CD14-positive monocyte (primary cell): ENCODE measurements around a stretch of chr5.

DNA sequence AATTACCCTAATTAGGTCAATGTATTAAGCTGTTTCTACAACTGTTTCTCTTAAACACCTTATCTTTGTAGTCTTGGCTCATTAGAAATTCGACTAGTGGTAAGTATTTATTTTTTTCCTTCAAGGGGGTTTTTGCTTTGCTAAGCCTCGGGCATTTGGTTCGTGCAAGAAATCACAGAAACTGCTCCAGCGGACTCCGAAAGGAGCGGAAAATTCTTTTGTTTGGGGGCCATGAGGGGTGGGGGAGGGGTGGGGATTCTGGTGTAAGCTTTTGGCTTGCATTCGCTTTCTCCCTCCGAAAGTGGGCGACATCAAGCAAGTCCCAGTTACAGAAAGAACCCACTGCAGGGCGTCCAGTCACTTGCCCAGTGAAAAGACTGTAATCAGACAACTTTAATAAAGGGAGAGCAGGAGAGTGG lies 668 bp downstream of the ZBED3 start:
- CAGE, long polyA plus RNA = no peak

DNA sequence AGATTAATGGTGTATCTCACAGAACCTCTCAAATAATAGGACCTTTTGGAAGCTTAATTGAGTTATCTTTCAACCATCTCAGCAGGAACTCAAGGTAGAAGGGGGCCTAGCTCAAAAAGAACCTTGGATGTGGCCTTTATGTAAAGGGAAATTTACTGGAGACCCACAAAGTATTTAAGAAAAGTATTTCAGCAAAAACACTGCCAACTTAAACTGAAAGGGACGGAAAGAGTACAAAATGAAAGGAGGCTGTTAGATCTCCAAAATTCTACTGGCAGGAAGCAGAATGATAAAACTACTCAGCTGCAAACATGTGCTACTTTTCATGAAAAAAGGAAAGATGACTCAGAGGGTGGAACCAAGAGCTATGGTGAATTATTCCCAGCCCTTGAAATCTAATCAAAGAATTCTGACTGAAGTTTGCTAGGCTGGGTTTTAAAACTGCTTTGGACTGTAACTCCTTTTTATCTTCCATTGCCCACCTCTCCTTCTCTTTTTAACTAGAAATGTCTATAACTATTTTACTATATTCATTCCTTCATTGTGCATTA lies 58.5 kb upstream of the ZBED3 start:
- CAGE, long polyA plus RNA = no peak

GRCh38 chr5:77180522-77181157 lies 29.8 kb upstream of the PDE8B start:
- CAGE, long polyA plus RNA = no peak

GRCh38 chr5:77211158-77211849 lies 824 bp downstream of the PDE8B start:
- CAGE, long polyA plus RNA = no peak

- CAGE, long polyA plus RNA = no peak
These were observed 75.4 kb upstream of the TBCA start for GRCh38 chr5:77851144-77852268.

DNA sequence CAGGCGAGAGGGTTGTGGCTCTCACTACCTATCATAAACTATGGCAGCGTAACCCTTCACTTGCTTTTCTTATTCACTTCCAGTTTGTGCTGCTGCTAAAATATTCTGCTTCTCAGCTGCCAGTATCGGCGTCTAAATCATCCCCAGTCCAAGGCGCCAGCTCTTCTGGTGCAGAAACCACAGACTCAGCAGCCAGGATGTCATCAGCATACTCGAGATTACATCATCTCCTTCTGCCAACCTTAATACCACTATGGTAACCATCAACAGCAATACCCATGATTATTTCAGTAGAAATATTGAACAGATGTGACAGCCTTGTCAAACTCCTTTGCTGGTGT lies 159.9 kb upstream of the TBCA start:
- CAGE, long polyA plus RNA = no peak

GRCh38 chr5:77980692-77980966 lies 204.5 kb upstream of the TBCA start:
- CAGE, long polyA plus RNA = no peak

GRCh38 chr5:78173741-78174059 lies 120.8 kb downstream of the AP3B1 start:
- CAGE, long polyA plus RNA = no peak

DNA sequence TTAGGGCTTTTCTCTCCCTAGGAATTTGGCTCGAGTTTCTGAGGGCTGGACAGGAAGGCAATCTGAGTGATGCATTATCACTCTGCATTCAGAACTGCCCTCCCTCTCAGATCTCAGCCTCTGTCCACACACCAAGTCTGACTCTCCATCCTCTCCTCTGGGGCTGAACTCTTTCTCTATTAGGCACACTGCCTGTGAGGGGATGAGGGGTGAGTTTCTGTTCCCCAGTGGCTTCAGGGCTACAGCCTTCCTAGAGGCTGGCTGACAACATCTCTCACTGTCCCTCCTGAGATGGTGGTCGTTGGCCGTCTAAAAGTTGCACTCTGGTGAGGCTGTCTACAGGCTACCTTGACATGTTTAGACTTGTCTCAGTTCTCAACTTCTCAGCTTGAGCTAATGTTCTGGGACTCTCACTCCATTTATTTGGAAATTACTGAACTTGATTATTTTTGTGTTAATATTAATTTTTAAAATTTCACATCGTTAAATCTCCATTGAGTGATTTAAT lies 14.8 kb upstream of the SCAMP1 start:
- CAGE, long polyA plus RNA = no peak

GRCh38 chr5:78387664-78388244 lies 27.3 kb downstream of the SCAMP1 start:
- CAGE, long polyA plus RNA = no peak

DNA sequence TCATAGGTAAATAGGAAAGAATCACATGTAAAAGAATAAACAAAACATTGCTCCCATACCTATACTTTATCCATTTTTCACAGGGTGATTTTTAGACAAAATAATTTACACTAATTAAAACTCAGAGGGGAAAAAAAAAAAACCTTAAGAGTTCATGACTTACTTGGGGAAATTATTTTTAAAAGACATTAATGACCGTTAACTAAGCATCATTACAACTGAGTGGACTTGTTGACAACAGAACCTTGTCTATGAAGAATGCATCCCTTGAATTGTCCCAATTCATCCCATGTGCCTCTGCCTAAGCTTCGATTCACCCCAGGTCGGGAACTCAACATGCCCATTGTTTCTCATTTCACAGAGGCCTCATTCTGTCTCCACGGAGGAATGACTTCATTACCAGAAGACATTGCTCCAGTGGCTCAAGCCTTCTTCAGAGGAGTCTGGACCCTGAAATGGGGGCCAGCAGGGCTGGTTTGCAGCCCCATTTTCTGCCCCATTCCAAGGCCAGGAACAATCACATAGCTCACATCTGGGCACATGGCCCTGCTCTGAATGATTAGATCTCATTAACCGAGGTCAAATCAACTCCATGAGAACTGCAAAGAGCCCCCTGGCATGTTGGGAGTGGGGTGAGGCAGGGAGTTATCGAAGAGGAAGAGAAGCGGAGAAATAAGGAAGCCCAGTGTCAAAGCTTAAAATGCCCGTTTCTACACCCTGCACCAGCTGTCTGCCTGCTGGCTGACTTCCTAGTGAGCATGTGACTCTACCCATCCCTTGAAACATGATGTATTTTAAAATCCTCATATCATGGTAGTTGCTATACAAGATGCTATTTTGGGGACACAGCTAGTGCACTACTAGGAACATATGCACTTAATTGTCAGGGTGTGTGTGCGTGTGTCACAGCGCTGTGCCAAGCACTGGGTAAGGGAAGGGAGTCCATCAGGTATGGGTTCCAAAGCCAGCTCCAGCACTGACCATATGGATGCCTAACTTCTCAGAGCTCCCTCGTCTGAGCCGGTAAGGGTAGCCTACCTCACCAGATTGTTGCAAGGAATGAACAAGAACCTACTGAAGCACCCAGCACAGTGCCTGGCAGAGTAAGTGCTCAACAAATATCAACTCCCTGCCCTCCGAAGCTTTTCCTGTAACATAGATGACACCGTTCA lies 137.2 kb downstream of the LHFPL2 start:
- CAGE, long polyA plus RNA = no peak

DNA sequence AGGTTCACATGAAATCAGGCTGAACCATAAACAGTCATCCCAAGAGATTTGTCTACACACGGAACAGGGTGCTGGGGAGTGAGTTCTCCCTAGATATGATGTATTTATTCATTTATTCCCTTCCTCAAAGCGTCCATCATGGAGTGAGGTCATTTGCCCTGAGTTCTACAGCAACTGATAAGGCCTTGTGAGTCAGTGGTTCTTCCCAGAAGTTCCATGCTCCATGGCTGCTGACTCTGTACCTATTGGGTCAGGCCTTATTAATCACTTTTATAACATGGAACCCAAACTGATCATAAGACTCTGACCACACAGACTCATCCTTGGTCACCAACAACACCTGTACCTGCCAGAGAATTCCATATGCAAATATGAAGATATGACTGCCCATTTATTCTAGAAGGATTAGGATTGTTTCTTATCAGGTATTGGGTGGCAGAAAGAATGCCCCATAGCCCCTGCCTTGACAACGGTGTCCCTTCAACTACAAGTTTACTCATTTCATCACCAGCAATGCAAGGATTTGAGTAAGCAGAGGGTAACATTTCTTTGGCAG lies 118.1 kb downstream of the LHFPL2 start:
- CAGE, long polyA plus RNA = no peak

- CAGE, long polyA plus RNA = no peak
These were observed 1.4 kb downstream of the LHFPL2 start for GRCh38 chr5:78646985-78647830.

DNA sequence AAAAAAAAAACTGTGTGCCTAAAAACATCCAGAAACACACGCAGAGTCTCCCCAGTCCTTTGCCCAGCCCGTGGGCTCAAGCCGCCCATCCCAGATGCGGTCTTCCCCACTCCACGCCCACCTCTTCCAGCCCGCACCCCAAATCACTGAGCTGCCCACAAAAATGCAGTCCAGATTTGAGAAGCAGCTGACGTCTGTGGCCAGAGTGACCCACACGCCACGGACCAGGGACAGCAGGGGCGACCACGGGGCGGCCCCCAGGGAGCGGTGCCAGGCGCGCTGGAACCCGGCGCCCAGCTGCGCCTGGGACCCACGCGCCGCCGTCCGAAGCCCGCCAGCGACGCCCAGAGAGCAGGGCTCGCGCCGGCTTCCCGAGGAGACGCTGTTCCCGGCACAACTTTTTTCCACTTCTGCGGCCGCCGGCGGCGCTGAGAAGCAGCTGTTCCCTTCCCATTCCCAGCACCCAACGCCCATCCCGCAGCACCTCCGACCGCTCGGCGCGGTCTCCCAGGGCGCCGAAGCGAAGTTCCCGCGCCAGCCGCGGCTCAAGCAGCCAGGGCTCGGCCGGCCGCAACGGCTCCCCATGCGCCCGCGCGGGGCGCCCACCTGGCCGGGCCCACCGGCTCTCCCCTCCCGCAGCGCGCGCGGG lies 617 bp downstream of the LHFPL2 start:
- CAGE, long polyA plus RNA = no peak

DNA sequence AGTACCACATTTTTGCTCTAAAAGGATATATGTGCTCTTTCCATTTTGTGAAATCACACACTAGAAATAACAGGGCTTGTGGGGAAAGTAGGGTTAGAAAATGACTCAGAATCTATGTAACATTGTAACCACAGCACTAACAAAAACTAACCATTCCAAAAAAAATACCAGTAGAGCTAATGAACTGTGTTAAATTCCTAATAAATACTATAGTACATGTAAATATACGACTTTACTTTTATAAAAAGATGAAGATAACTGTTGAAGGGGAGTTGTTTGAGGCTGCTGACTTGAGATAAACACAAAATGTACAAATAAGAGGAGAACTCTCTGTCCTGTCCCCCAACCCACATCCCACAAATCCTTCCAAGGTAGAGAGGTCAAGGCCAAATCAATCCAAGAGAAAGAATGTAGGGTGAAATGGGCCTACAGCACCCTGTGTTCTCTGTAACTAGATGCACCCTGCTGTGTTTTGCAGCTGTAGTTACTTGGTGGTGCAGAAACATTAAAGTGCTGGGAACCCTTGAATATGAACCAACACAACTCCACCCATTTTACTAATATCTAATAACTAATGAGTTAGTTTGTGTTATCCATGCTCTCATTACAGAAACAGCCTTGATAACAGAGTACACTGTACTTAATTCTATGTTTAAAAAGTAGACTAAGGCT lies 1.9 kb upstream of the LHFPL2 start:
- CAGE, long polyA plus RNA = no peak

DNA sequence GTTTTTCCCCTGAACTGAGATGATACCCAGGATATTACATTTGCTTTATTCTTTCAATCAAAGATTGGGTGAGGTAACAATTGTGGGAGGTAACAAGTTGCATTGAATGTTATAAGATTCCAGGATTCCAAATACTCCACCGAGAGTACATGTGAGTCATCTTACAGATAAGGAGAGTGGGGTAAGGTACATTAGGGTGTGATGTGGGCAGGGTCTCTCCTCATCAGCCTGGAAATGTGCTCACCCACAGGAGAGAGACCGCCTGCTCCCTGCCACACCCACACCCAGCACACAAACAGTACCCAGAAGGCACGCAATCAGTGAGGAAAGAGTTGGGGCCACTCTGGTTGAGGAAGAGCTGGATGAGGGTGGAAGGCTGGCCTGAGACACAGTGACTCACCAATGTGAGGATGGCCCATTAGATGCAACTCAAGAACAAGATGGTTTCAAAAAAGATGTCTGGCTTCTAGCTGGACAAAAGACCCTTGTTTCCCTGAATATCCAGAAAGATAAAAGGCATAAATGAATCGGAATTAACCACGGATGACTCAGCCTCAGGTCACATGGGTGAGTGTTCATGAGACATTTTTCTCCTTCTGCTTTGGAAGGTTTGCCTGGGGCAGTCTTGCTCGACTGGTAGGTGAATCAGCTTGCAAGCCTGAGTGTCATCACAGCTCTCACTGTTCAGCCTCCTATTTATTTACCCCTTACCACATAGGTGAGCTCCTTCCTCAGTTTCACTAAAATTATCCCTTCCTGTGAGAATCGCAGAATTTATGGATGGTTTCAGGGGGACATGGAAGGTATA lies 51.1 kb upstream of the LHFPL2 start:
- CAGE, long polyA plus RNA = no peak

DNA sequence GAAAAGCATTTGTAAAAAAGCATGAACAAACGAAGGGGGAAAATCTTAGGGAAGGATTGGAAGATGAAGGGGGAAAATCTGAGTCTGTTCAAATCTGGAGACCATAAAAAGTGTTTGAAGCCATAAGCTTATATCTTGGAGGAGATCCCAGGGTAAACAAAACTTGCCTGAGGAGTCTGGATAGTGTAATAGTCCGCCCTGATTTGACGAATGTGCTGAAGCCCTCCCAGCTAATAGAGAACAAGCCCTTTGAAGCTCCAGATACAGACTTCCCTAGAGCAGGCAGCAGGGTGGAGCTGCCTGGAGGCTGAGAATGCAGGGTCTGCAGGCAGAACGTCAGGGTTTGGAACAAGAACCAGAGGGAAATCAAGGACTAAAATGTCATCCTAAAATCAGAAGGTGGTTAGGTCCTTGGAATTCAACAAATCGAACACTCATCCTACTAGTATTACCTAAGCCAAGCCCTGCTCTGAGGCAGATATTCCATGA lies 117.5 kb upstream of the LHFPL2 start:
- CAGE, long polyA plus RNA = no peak

DNA sequence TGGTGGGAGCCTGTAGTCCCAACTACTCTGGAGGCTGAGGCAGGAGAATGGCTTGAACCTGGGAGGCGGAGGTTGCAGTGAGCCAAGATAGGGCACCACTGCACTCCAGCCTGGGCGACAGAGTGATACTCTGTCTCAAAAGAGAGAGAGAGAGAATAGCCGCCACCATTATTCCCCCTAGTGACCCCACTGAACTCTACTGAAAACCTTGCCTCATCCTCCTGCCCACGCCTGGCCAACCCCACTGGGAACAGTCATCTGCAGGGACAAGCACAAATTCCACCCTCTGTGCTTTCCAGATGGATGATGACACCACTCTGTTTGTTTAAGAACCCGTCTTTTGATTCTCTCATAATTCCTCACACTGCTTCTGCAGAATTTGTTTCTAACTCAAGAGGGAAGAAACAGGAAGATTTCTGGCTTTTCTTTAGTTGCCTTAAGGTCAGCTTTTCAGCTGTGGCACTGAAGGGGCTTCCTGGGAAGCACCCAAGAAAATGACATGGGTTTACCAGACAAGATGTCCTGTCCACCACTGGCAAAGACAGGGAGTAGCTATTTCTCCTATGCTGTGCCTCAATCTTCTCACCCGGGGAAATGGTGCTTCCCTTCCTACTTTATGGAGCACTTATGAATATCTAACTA lies 12.3 kb downstream of the BHMT2 start:
- CAGE, long polyA plus RNA = no peak

DNA sequence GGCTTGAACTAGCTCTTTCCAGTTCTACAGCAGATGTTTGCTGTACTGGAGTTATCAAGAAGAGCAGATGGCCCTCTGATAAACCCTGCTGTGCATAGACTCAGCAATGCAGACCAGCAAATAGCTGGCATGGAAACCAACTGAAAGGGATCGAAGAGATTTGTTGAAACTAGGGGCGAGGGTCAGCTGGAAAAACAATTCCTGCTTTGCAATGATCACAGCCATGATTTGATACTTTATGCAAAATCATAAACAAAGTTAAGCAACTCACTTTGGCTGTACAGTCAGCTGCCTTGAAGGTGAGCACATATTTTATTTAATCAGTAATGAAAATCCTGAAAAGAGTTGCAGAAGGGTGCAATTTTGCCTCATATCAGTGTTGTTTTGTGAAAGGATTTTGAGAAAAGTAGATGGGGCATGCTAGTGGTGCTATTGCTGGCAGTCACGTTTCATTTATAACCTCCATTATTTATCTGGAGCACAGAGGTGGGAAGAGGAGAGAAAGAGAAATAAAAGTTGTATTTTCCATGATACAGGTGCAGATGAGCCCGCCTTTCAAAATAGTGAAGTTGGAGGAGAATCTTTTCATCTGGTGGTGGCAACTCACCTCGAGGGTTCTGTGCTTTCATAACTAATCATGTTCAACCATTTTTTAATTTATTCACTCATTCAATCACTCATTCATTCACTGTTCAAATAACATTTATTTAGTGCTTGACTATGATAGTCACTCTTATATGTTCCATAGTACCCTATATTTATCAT lies 17.6 kb upstream of the BHMT start:
- CAGE, long polyA plus RNA = no peak

GRCh38 chr5:79300518-79301084 lies 64.7 kb downstream of the JMY start:
- CAGE, long polyA plus RNA = no peak